SJSA1 (cell line): ENCODE measurements around a stretch of chr13.

- RAMPAGE, long total RNA = no peak
Measured at GRCh38 chr13:41306401-41306778, 4.7 kb upstream of the NAA16 start.

DNA sequence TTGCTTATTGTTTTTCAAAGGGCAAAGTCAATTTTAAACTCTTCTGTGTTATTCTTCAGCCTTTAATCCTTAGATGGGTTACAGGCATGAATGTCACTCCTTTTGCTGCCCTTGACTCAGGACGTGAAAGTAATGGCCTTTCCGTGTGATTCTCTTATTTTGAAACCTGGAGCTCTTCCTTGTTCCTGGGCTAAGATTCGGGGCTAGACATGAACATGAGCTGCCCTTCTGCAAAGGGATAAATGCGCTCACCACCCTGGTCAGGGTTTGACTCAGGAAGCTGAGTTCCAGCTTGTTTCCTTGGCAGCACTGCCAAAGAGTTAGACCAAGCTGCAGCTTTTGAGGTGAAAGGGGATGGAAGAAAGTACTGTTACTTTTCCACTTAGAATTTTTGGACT is 2.0 kb downstream of the RGCC start:
- RAMPAGE, long total RNA = no peak

GRCh38 chr13:41461530-41462153 is 4.3 kb downstream of the RGCC start:
- RAMPAGE, long total RNA = no peak

GRCh38 chr13:41500552-41500851 is 43.2 kb downstream of the RGCC start:
- RAMPAGE, long total RNA = no peak

- RAMPAGE, long total RNA = no peak
Measured at GRCh38 chr13:41547063-41548012, 90.0 kb downstream of the RGCC start.

DNA sequence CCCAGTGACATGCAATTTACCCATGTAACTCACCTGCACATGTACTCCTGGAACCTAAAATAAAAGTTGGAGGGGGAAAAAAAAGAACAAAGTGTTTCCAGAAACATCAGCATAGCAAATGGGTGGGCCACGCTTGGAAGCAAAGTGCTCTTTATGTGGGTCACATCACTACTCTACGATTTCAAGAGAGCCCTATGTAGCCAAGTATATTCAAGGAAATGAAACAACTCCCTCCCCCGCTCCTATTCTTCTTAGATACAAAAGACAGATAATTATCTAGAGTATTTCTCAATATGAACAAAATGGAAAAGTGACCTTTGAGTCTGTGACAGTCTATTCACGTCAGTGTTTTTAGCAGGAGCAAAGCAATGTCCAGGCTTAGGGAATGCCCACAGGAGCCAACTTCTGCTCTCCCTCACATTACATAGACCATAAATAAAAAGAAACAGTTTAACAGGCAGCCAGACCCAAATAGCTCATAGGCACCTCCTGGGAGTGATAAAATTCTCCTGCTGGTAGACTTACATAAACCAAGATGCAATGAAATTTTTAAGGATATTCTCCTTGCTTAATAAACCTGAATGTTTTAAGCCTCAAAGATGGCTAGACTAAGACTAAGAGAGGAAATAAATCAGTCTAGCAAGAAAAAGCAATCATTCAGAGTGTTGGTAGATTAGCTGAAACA is 182.7 kb downstream of the RGCC start:
- RAMPAGE, long total RNA = no peak

DNA sequence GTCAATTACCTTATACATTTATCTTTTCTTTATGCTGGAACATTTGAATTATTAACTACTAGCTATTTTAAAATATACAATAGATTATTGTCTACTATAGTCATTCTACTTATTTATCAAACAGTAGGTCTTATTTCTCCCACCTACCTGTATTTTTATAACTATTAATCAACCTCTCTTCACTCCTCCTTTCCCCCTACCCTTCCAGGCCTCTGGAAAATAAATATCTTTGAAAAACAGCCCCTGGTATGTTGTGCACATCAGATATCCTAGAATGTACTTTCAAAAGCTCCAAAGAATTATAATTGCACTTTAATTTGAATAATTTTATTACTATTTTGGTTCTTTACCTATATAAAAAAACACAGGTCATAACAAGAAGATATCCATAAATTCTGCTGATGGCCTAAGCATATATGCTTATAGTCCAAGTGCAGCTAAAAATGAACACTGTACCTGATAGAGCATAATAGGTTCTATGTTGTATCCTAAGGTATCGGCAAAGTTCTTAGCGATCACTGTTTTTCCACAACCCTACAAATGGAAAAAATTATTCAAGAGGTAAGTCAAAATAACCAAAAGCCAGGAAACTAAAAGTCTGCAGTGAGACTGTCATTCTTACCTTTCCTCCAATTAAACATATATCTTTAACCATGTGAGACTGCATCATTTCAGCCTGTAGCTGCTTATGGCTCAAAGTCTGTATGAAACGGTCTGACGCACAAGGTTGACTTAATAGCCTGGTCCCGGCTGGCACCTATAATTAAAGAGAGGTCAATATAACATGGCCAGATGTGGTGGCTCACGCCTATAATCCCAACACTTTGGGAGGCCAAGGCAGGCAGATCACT is 95.4 kb downstream of the VWA8 start:
- RAMPAGE, long total RNA = no peak

- RAMPAGE, long total RNA = no peak
Measured at GRCh38 chr13:41974631-41974898, 13.7 kb upstream of the VWA8 start.

GRCh38 chr13:42012105-42012486 is 36.4 kb upstream of the DGKH start:
- RAMPAGE, long total RNA = no peak

DNA sequence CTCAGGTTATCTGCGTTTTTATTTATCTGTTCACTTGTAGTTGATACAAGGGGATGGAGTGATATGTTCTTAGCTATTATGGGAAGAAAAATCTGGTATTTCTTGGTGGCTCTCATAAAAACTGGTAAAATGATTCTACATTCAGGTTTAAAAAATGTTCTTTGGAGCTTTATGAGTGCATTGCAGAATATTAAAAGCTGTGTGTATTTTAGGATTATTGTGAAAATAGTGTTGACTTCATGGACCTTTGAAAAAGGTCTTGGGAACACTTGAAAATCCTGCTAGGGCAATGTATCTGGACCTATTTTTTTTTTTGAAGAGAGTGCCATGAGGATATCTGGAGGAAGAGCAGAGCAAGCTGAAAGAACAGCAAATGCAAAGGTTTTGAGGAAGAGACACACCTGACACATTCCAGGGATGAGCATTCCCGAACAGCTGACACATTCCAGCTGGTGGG is 14.5 kb downstream of the DGKH start:
- RAMPAGE, long total RNA = no peak

GRCh38 chr13:42130577-42131543 is 82.4 kb downstream of the DGKH start:
- RAMPAGE, long total RNA = no peak

- RAMPAGE, long total RNA = no peak
Measured at GRCh38 chr13:42139961-42140462, 91.6 kb downstream of the DGKH start.

- RAMPAGE, long total RNA = no peak
Measured at GRCh38 chr13:42275084-42275523, 3.2 kb downstream of the AKAP11 start.

DNA sequence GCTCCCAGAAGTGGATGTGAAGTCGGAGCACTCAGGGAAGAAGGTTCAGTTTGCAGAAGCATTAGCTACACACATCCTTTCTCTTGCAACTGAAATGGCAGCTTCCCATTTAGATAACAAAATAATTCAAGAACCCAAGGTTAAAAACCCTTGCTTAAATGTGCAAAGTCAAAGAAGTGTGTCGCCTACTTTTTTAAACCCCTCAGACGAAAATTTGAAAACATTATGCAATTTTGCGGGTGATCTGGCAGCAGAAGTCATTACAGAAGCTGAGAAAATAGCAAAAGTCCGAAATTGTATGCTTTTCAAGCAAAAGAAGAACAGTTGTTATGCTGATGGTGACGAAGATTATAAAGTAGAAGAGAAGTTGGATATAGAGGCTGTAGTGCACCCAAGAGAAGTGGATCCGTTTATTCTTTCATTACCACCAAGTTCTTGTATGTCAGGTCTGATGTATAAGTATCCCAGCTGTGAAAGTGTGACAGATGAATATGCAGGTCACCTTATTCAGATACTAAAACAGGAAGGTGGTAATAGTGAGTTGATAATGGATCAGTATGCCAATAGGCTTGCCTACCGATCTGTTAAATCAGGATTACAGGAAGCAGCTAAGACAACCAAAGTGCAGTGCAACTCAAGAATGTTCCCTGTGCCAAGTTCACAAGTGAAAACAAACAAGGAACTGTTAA is 30.5 kb downstream of the AKAP11 start:
- RAMPAGE, long total RNA = no peak

GRCh38 chr13:42313345-42314032 is 41.5 kb downstream of the AKAP11 start:
- RAMPAGE, long total RNA = no peak

- RAMPAGE, long total RNA = no peak
Measured at GRCh38 chr13:42891715-42892046, 100.4 kb downstream of the EPSTI1 start.

- RAMPAGE, long total RNA = no peak
Measured at GRCh38 chr13:43511288-43511920, 275.4 kb downstream of the ENOX1 start.

DNA sequence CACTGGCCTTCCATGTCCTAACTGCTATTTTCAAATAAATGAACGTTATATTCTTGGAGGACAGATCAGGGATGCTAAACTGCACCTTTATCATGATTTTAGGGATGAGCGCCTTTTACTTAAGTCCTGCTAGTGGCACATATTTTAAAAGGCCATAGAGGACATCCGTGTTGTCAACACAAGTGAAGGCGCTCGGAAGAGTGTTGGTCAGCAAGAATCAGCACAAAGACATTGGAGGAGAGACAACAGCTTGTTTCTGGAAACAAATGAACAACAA is 943 bp downstream of the CCDC122 start:
- RAMPAGE, long total RNA = no peak

DNA sequence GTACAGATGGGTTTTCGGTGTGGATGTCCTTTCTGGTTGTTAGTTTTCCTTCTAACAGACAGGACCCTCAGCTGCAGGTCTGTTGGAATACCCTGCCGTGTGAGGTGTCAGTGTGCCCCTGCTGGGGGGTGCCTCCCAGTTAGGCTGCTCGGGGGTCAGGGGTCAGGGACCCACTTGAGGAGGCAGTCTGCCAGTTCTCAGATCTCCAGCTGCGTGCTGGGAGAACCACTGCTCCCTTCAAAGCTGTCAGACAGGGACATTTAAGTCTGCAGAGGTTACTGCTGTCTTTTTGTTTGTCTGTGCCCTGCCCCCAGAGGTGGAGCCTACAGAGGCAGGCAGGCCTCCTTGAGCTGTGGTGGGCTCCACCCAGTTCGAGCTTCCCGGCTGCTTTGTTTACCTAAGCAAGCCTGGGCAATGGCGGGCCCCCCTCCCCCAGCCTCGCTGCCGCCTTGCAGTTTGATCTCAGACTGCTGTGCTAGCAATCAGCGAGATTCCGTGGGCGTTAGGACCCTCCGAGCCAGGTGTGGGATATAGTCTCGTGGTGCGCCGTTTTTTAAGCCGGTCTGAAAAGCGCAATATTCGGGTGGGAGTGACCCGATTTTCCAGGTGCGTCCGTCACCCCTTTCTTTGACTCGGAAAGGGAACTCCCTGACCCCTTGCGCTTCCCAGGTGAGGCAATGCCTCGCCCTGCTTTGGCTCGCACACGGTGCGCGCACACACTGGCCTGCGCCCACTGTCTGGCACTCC is 95.8 kb downstream of the LACC1 start:
- RAMPAGE, long total RNA = no peak

- RAMPAGE, long total RNA = no peak
Measured at GRCh38 chr13:44068702-44069147, 92.3 kb downstream of the SMIM2 start.